Camera-type eye (tissue), 1 donor: Measurements from ENCODE around the gene TAS2R1.

DNA sequence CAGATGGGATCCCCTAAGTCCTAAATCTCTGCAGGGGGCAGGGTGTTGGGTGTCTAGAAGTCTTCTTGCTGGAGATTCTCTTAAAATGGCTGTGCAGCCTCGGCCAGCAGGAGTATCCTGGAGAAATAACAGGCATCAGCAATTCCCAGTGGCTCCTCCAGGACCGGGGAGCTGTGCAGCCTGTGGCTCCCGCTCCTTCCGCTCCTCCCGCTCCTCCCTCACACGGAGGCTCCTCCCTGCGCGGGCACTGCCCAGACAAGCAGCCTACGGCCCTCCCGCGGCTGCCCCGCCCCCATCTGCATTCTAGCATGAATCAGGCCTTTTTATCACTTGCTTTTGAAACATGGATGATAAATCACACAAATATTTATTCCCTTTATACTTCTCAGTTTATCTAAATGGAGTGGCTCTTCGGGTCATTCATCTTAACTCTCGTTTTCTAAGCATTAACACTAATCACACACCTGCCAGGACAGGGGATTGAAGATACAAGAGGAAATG is 131.1 kb downstream of the ADAMTS16 start:
- RAMPAGE, long total RNA = no peak

DNA sequence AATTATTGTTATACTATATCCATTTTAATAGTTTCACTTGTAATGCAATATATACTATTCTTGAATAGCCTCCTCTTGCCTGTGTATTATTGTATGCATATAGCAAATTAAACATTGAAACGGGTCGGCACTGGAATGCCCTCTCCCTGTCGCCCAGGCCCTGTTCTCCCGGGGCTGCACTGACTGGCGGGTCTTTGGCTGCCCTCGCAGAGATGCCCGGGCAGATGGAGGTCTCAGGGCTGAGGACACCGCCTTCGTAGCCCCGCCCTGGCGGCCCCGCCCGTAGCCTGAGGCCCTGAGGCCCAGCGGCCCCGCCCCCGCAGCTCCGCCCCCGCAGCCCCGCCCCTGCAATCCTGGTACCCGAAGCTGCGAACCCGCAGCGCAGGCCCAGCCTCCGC is 71.9 kb downstream of the ICE1 start:
- RAMPAGE, long total RNA = no peak

GRCh38 chr5:5658220-5658598 is 235.7 kb downstream of the ICE1 start:
- RAMPAGE, long total RNA = no peak

DNA sequence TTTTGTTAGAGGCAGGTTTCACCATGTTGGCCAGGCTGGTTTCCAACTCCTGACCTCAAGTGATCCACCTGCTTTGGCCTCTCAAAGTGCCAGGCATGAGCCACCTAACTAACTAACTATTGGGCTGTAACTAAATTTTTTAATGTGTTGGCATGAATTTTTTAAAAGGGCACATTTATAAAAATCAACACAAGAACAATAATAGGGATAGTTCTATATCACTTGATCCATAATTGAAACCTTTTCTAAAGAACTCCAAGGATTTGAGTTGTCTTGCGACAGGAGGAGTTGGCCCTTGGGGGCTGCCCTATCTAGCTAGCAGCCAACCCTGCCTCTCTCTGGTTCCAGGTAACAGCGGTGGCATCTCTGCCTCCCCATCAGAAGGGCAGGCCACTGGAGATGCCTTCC is 393.2 kb downstream of the MED10 start:
- RAMPAGE, long total RNA = no peak

DNA sequence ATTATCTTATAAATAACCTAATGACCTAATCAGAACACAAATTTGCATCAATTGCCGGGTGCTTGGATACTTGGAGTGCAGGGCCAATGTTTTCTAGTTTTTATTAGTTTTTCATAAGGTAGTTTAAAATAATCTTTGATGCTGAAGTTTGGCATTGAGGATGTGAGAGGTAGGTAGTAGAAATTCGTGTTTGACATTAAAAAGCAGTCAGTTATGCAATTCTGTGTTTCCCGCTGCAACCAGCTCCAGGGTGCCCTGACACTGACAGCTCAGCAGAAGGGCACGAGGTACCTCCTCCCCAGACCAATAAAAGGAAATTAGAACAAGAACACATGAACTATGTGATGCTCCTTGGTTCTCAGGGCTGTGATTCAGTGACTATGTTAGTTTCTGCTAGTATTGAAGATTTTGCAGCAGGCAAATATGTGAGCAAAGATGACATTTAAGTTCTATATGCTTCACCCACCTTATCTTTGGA is 40.3 kb downstream of the NSUN2 start:
- RAMPAGE, long total RNA = no peak

- RAMPAGE, long total RNA = no peak
Observed at GRCh38 chr5:6596241-6596961, 36.4 kb downstream of the NSUN2 start.

GRCh38 chr5:6723292-6723933 is 10.2 kb downstream of the TENT4A start:
- RAMPAGE, long total RNA = no peak

DNA sequence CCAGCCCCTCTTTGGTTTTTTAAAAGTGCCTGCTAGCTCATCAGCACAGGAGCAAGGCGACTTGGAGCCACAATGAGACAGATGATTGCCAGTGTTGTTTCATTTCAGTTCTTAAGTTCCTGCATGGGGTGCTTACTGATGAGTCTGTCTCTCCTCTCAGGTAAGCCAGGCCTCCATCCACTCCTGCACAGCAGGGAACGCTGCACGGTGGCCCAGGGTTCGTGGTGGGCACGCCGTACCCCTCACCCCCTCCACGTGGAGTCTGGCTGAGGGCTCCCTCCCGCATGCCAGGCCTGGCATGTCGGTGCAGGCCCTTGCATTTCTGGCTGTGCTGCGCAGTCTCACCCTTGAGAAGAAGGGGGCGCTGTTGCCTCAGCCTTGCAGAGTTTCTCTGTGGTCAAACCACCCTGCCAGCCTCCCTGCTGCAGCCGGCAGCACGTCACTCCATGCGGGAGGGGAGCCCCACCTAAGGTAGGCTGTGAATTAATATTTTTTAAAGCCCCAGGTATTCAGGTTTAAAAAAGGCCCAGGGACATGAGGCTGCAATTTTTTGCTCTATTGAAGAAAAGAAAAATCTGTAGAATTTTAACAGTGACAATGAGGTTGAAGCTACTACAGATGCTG is 52.4 kb downstream of the TENT4A start:
- RAMPAGE, long total RNA = no peak

DNA sequence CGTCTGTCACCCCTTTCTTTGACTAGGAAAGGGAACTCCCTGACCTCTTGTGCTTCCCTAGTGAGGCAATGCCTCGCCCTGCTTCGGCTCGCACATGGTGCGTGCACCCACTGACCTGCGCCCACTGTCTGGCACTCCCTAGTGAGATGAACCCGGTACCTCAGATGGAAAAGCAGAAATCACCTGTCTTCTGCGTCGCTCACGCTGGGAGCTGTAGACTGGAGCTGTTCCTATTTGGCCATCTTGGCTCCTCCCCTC is 265.0 kb upstream of the ADCY2 start:
- RAMPAGE, long total RNA = no peak

DNA sequence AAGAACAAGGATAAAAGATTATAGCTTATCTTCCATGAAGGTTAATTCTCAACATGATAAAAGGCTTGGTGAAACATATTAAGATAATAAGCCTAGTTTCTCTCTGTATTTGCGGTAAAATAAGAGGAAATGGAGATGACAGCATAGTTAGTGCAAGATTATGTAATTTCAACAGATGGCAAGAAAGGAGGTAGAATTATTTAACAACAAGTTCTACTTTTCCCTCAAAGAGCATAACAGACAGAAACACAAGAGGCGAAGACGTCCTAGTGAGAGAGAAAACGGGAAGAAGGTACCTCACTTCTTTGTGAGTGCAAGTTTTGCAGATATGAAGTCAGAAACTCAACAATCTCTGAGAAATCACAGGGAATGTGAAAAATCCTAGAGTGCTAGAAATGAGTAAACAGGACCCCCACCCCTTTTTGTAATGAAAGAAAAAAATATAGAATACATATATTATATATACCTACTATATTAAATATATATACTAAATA is 144.8 kb upstream of the ADCY2 start:
- RAMPAGE, long total RNA = no peak

- RAMPAGE, long total RNA = no peak
Observed at GRCh38 chr5:7851401-7852066, 601 bp upstream of the CFAP90 start.

GRCh38 chr5:7991015-7991678 is 122.2 kb downstream of the MTRR start:
- RAMPAGE, long total RNA = no peak

DNA sequence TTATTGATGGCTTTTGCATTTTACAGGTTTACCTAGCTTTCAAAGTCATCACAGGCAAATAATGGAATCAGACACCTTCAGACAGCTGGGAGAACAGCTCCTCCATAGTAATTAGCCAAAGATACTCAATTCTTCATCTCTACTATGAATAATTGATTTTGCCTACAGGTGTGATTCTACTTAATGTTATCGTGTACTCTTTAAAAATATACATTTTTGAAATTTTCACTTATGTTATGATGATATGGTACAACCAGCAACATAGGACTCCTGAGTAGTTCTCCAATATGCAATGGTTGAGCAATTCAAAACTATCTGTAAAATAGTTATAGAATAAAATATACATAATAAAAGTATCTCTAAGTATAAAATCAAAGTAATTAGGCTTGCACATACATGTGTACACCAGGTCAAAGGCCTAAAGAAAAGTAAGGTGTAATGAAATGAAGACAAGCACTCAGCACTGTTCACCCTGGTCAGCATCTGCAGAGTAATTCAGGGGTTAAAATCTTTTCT is at the start of gene TAS2R1:
Gene TAS2R1 (minus strand): TSS at position 94 of the 516 bp plus-strand sequence.
- RAMPAGE, long total RNA = no peak

- RAMPAGE, long total RNA = no peak
Observed at GRCh38 chr5:10332888-10334174, 20.2 kb upstream of the MARCHF6 start.

GRCh38 chr5:10353412-10353529 is 224 bp upstream of the MARCHF6 start:
- RAMPAGE, long total RNA = no peak

DNA sequence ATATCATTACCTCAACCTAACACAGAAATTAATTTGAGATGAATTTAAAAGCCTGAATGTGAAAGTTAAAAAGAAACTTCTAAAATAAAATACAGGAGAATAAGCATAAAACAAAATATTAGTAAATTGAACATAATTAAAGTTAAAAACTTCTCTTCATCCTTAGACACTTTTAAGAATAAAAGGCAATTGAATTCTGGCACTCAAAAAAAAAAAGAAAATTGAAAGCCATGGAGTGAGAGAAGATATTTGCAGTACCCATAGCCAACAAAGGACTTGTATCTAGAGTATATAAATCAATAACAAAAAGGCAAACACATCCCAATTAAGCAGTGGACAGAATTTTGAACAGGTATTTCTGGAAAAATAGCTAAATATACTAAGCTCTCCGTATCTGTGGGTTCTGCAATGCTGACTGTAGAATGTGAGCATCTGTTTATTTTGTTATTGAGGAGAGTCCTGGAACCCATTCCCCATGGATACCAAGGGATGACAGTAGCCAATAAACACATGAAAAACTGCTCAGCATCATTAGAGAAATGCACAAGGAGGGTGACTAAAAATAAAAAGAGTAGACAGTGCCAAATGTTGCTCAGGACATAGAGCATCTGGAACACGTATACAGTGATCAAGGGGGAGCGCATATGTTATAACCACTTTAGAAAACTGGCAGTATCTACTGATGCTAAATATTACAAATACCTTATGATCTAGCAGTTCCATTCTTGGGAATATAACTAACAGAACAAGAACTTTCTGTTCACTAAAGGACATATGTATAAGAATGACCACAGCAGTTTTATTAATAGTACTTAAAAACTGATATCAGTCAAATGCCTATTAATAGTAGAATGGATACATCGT is 30.9 kb downstream of the MARCHF6 start:
- RAMPAGE, long total RNA = no peak

DNA sequence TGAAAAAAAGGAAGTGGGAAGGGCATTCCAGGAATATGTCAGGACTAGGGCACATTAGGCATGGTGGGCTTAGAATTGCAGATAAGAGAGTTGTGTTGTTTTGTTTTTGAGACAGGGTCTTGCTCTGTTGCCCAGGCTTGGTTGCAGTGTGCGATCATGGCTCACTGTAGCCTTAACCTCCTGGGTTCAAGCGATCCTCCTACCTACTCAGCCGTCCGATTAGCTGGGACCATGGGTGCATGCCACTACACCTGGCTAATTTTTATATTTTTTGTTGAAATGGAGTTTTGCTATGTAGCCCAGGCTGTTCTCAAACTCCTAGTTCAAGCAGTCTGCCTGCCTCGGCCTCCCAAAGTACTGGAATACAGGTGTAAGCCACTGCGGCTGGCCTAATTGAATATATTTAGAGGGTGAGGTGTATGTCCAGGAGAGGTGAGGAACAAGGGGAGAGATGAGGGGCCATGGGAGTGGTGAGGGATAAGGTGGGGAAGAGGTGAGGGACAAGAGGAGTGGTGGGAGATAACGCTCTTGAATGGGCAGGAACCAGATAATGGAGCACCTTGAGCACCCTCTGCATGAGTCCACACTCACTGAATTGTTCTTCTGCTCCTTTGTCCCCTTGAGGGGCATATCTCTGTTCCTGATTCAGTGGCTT is 29.1 kb upstream of the ROPN1L start:
- RAMPAGE, long total RNA = no peak

- RAMPAGE, long total RNA = no peak
Observed at GRCh38 chr5:10606972-10607747, 43.3 kb downstream of the ANKRD33B start.

- RAMPAGE, long total RNA = no peak
Observed at GRCh38 chr5:10626622-10627146, 62.8 kb downstream of the ANKRD33B start.

DNA sequence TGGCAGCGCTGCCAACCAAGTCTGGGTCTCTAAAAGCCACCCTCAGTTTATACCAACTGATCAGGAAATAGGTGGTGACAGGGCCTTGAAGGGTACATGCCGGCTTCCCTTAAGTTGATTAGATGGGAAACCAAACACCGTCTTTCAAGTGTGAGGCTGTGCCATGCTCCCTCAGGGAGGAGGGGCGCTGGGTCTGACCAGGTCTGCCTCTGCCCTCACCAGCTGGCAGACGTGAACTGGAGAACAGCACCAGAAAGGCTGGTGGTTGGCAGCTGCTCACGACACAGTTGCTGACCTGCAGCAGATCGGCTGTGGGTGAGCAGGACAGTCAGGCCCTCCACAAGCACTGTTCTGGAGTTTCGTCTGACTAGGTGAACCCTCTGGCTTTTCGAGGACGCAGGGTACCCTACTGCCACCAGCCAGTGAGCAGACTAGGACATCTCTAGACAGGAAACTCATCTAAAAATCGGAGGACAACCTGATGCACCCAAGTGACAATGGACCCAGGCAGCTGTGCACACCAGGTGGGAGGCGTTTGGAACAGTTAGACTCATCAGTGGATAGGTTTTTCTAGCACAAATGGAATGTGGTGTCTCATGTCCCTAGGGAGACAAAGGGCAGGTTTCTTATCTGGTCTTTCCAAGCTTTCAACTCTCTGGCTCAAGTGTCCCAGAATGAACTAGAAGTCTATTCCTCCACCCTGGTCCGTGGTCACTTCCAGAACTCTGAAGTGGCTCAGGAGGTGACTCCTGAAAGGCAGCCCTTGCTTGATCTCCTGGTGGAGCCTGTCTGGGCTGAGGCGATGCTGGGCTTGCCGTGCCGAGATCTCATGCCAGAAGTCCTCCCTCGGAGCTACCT is 81.2 kb downstream of the DAP start:
- RAMPAGE, long total RNA = no peak